Pericardium (tissue), 1 donor: ENCODE measurements around the genes TXNDC11, CPPED1 and MRTFB.

DNA sequence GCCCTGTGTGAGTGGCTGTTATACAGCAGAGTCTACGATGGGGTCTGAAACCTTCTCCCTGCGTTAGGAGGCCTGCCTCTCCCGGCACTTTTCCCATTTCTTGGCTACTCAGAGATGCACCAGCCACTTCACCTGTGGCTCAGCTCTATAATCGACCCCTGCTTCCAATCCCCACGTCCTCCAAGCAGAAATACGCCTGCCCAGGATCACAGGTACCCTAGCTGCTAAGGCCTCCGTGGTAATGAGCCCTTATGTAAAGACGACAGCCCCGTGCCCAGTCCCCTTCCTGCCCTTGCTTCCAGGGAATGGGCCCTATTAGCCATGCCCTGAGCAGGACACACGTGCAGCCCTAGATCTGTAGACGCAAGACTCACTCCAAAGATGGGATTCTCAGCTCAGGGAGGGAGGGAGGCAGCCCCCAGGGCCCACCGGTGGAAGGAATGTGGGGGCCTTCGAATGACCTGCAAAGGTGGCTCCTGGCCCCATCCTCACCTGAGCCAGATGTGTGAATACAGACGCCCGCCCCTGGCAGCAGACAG lies 11.7 kb upstream of the ENSG00000188897 start:
- RRBS: no CpG with 5 or more reads among the region's 15 CpGs

- RRBS: no CpG with 5 or more reads among the region's 19 CpGs
Observed at GRCh38 chr16:11553435-11554022, 26.5 kb upstream of the ENSG00000188897 start.

DNA sequence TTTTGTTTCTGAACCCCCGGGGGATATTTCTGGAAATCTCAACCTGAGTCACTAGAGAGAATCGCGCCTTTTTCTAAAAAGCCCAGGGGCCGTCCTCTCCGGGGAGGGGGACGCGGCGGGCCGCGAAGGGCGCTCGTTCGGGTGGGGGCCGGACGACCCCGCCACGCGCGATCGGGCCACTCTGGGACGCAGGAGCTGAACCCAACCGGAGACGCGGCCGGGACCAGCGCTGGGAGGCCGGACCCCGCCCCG lies 339 bp downstream of the LITAF start:
- RRBS: 2% methylated on average over 20 of the region's 29 CpGs

GRCh38 chr16:11596681-11597649 lies 10.2 kb upstream of the LITAF start:
- RRBS: no CpG with 5 or more reads among the region's 9 CpGs

- RRBS: no CpG with 5 or more reads among the region's 6 CpGs
Observed at GRCh38 chr16:11694810-11695452, 26.7 kb downstream of the SNN start.

- RRBS: no CpG with 5 or more reads among the region's 6 CpGs
Observed at GRCh38 chr16:11728194-11728788, 14.4 kb downstream of the TXNDC11 start.

GRCh38 chr16:11741917-11742923 lies at the start of gene TXNDC11:
TSS of gene TXNDC11 (minus strand) at chr16:11742857.
- RRBS: 1% methylated on average over 63 of the region's 106 CpGs

DNA sequence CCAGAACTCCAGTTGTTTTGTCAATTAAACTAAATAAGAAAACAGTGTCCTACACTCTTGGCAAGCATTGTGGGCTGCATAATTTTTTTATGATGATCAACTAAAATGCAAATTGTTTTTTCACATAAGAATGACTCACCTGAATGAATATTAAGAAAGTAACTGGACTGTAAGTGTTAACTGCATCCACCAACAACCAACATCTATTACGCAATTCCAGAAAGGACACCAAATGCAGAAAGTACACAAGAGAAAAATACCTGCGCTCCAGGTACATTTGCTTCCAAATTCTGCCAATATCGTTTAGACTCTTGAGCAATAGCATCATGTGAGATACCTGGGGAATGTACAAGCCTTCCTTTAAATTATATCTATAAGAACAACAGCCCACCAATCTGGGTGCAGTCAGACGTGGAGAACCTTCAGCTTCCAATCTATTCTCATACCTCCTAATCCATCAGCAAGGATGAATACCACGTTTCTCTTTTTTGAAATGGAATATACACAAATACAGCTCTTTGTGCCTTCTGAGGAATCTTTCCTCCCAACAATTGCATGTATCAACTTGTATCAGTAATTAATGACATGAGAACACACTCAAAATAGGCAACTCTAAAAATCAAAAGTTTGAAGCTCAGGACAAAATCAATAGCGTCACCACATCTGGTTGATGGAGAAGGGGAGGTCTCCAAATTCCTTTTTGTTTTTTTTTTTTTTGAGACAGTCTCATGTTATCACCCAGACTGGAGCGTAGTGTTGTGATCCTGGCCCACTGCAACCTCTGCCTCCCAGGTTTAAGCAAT lies 20.0 kb upstream of the TXNDC11 start:
- RRBS: no CpG with 5 or more reads among the region's 7 CpGs

- RRBS: no CpG with 5 or more reads among the region's 14 CpGs
Observed at GRCh38 chr16:11794511-11795533, 2.2 kb downstream of the ZC3H7A start.

GRCh38 chr16:11909850-11910502 lies 5.8 kb downstream of the GSPT1 start:
- RRBS: no CpG with 5 or more reads among the region's 10 CpGs

DNA sequence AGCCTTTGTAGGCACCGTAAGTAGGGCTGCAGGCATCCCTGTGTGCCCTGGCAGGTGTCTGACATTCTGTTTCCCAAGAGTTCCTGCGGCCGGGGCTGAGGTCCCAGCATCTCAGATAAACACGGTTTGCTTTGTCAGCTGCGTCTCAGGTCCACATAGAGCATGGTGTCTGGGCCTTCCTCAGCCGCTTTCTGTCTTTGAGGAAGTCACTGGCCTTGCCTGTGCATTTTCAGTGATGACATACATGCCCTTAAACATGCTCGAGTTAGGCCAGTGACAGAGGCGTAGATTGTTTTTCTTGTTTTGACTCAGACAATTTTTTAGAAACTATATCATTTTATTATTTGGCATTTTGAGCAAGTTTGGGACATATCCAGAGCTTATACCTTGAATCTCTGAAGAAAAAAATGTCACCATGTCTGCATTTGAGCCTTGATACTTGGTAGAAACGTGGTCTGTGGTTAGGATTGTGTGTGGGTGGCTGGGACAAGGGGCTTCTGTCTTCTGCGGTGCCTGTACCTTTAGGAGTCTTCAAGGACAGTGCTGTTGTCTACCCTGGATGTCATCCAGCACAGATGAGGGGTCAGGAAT lies 105.8 kb downstream of the SNX29 start:
- RRBS: no CpG with 5 or more reads among the region's 10 CpGs

GRCh38 chr16:12095685-12096235 lies 119.2 kb downstream of the SNX29 start:
- RRBS: no CpG with 5 or more reads among the region's 13 CpGs

DNA sequence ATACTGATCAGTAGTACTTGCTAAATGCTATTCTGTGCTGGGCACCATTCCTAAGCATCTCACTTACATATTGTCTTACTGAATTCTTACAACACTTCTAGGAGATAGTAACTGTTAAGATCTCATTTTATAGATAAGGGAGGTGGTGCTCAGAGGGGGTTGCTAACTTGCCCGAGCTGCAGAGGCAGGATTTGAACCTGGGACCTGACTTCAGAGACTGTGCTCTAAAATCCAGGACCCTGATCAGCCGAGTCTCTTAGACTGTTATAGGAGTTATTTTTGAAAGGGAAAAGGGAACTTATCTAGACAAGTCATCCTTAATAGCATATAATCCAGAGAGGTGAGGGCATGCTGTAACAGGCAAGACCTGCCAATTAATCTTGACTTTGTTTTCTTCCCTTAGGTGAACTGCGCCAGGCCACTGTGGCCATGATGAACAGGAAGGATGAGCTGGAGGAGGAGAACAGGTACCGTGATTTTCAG lies 149.7 kb downstream of the SNX29 start:
- RRBS: no CpG with 5 or more reads among the region's 4 CpGs

DNA sequence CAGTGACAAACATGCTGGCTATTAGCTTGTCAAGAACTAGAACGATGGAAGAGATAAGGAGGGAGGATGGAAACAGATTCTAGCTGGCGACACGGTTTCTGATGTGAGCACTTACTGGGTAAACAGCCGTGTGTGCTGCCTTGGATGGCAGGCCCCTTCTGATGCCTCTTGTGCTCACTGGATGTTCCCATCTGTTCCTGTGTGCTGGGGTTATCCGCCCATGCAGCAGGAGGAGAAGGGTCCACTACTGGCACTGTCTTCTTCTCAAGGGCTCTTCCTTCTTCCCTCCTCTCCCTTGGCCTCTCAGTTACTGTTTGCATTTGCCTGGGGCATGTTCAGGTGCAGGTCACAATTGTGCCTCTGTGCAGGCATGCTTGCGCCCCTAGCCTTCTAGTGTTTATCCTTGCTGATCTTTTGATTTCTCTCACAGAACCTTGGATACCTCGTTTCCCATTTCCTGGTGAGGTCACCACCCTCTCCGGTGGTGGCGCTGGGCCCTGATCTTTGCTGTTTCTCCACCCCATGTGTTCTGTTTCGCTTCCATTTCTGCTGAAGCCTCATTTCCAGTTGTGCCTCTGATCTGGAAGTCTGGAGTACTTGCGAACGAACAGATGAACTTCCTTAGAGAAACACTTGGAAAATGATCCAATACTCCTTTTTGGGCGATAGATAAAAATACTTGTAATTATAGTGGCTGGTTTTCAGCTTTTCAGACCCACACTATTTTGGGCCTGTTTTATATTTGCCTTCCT lies 312.7 kb downstream of the SNX29 start:
- RRBS: no CpG with 5 or more reads among the region's 13 CpGs

- RRBS: no CpG with 5 or more reads among the region's 7 CpGs
Observed at GRCh38 chr16:12619416-12619956, 184.2 kb downstream of the CPPED1 start.

GRCh38 chr16:12803231-12804376 lies at the start of gene CPPED1:
TSS of gene CPPED1 (minus strand) at chr16:12803887.
- RRBS: 8% methylated on average over 8 of the region's 60 CpGs

- RRBS: no CpG with 5 or more reads among the region's 4 CpGs
Observed at GRCh38 chr16:12899663-12900110, 1.7 kb upstream of the SHISA9 start.

- RRBS: no CpG with 5 or more reads among the region's 14 CpGs
Observed at GRCh38 chr16:13779563-13780043, 140.4 kb upstream of the ERCC4 start.

GRCh38 chr16:13920552-13921093 lies 669 bp downstream of the ERCC4 start:
- RRBS: no CpG with 5 or more reads among the region's 15 CpGs

DNA sequence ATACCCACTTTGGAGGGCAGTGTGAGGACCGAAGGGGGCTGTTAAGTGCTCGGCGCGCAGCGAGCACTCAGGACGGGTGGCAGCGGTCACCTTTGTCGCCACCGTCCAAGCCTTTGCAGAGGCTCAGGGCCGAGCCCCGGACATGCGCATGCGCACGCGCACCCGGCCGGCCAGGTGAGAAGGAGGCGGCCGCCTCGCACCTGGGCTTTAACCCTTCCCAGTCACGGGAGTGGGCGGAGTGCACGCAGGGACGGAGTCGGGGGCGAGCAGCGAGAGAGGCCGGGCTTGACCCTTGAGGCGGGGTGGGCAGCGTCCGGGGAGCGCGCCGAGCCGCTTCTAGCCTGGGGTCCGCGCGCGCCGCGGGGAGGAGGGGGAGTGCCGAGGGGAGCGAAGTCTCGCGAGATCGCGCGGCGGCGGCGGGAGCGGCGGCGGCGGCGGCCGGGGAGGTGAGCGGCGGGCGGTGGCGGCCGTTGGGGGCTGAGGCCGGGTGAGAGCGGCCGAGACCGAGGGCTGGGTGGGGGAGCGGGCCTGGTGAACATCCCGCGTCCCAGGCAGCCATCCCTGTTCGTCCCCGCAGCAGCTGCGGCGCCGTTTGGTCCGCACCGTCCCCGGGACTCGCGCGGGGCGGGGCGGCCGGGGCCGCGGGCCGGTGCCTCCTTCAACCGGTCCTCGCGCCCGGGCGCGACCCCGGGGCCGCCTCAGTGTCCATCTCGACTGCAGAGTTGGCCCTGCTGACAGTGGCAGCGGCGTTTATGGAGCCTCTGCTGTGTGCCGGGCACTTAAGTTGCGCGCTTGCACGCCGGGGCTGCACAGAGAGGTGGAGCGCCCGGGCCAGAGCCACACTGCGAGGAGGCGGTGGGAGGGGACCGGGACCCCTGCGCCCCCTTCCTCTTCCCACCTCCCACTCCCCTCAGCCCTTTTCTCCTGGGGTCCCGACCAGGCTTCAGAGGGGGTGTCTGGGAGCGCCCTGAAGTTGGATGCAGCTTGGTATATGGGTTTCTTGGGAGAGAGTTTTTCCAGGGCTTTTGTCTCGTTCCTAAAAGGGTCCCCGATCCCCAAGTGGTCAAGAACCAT lies at the start of gene MRTFB:
Gene MRTFB (plus strand): TSS at position 400 of the 1,074 bp plus-strand sequence.
- RRBS: 2% methylated on average over 17 of the region's 112 CpGs